K562 (cell line): ENCODE results near the genes RTF1 and MAPKBP1.

GRCh38 chr15:41116908-41117211, 780 bp upstream of the INO80 start:
- RAMPAGE, long total RNA = no peak
- RRBS = no CpG with 5 or more reads among the region's 6 CpGs
PRO-cap:
- standard = no peak
- CoPRO, capped RNA only, 2 experiments = no peak in any of the 2 experiments
- CoPRO, capped and uncapped RNA, 2 experiments = no peak in any of the 2 experiments
- CoPRO, uncapped RNA only, 2 experiments = no peak in any of the 2 experiments
CAGE:
- cytosol, long polyA plus RNA = no peak
- long polyA plus RNA = no peak
- nucleolus, long total RNA = no peak
- nucleus, long polyA plus RNA = no peak

- RAMPAGE, long total RNA = start-site peak on the minus strand at chr15:41416962-41417003, 24 and 63 reads in 2 replicates; start-site peak on the plus strand at chr15:41417131-41417178, 1,217 and 315 reads in 2 replicates
- RRBS = 2% methylated on average over 19 of the region's 95 CpGs
PRO-cap:
- standard = bidirectional peak, plus-strand start at chr15:41417132, minus-strand start at chr15:41416991
- CoPRO, capped RNA only, 2 experiments = peak in 2 of 2 experiments; most common plus-strand start chr15:41417163 (in 2); most common minus-strand start chr15:41416773 (in 1)
- CoPRO, capped and uncapped RNA, 2 experiments = peak in 2 of 2 experiments; most common plus-strand start chr15:41417163 (in 1); most common minus-strand start chr15:41416962 (in 1)
- CoPRO, uncapped RNA only, 2 experiments = peak in 1 of 2 experiments; most common plus-strand start chr15:41416844 (in 1); most common minus-strand start chr15:41416798 (in 1)
CAGE:
- cytosol, long polyA plus RNA = start-site peak on the plus strand at chr15:41417104-41417228, 61 and 485 reads in 2 replicates
- long polyA plus RNA = start-site peak on the plus strand at chr15:41417187-41417307, 68 and 93 reads in 2 replicates
- nucleolus, long total RNA = no peak
- nucleus, long polyA plus RNA = start-site peak on the plus strand at chr15:41417104-41417249, 310 and 408 reads in 2 replicates
Observed at GRCh38 chr15:41416320-41417531, at the start of gene RTF1. Gene RTF1, plus strand, starts transcription at chr15:41417095.

DNA sequence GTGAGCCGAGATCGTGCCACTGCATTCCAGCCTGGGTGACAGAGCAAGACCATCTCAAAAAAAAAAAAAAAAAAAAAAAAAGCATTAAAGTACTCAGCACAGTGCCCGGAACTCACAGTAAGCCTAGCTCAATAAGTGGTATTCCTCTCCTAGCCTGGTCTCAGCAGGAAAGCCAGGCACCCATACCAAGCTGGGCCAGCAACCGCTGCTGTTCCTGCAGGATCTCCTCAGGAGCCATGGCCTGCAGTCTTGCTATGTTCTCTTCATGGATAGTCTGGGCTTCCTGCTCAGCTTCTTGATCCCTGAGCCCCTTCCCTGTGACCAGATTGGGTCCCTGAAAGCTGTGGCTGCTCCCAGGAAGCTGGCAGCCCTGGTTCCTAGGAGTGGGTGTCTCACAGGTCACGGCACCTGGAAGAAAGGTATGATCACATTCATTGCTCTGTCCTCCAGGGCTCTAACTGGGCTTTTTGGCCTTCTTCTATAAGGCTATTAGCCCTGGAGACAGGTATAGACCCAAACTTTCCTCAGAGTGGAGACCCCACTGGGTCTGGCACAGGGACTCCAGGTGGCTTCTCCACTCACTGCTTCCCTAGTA, 9.4 kb downstream of the RPAP1 start:
- RAMPAGE, long total RNA = no peak
- RRBS = no CpG with 5 or more reads among the region's 5 CpGs
PRO-cap:
- standard = no peak
- CoPRO, capped RNA only, 2 experiments = no peak in any of the 2 experiments
- CoPRO, capped and uncapped RNA, 2 experiments = no peak in any of the 2 experiments
- CoPRO, uncapped RNA only, 2 experiments = no peak in any of the 2 experiments
CAGE:
- cytosol, long polyA plus RNA = no peak
- long polyA plus RNA = no peak
- nucleolus, long total RNA = no peak
- nucleus, long polyA plus RNA = no peak

- RAMPAGE, long total RNA = no peak
- RRBS = no CpG with 5 or more reads among the region's 7 CpGs
PRO-cap:
- standard = no peak
- CoPRO, capped RNA only, 2 experiments = no peak in any of the 2 experiments
- CoPRO, capped and uncapped RNA, 2 experiments = no peak in any of the 2 experiments
- CoPRO, uncapped RNA only, 2 experiments = no peak in any of the 2 experiments
CAGE:
- cytosol, long polyA plus RNA = no peak
- long polyA plus RNA = no peak
- nucleolus, long total RNA = no peak
- nucleus, long polyA plus RNA = no peak
Observed at GRCh38 chr15:41557620-41558383, 1.2 kb upstream of the TYRO3 start.

- RAMPAGE, long total RNA = no peak
- RRBS = 43% methylated on average over 8 of the region's 14 CpGs
PRO-cap:
- standard = no peak
- CoPRO, capped RNA only, 2 experiments = no peak in any of the 2 experiments
- CoPRO, capped and uncapped RNA, 2 experiments = no peak in any of the 2 experiments
- CoPRO, uncapped RNA only, 2 experiments = no peak in any of the 2 experiments
CAGE:
- cytosol, long polyA plus RNA = no peak
- long polyA plus RNA = no peak
- nucleolus, long total RNA = no peak
- nucleus, long polyA plus RNA = no peak
Observed at GRCh38 chr15:41659974-41660230, 100.9 kb downstream of the TYRO3 start.

DNA sequence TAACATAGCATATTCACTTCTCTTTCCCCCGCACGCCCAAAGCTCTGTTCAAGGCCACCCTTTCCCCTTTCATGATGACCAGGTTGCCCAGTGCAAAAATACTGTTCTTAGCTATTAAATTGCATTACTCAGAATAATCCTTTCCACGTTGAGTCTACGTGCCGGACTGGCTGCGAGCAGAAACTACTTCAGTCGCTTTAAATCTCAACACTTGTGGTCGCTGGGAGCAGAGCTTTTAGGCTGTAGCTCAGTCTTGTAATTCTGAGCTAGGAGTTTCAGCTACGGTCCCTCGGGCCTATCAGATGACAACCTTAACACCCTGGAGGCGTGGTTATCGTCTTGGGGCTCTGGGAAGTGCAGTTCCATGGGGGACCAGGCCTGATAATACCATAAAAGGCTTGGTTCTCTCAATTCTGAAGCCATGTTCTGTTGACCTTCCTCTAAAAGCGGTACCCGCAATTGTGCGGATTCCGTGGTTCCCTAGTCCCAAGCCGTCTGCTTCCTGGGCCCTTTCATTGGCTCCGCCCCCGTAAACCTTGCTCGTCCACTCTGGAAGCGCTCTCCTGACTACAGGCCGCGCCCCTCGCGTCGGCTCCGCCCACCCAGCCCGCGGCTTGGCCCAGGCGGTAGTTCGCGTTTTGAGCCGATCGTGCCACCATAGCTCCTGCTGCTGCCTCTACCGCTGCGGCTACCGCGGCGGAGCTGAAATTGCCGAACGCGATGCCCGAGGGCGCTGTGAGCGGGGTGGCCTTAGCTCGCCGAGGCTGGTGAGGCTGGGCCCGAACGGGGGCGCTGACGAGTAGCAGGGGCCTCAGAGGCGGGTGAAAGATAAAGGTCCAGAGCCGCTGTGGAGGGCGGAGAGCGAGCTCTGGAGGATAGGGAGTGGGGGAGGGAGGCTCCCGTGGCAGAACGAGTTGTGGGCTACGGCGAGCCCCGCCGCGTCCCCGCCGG, at the start of gene MAPKBP1:
Gene MAPKBP1, plus strand, starts transcription at position 641 of the 951 bp plus-strand sequence.
- RAMPAGE, long total RNA = no peak
- RRBS = no CpG with 5 or more reads among the region's 64 CpGs
PRO-cap:
- standard = bidirectional peak, plus-strand start at position 204 of the sequence, minus-strand start at position 263 of the sequence; bidirectional peak, plus-strand start at position 629 of the sequence, minus-strand start at position 463 of the sequence
- CoPRO, capped RNA only, 2 experiments = peak in 2 of 2 experiments; most common plus-strand start position 658 of the sequence (in 2); most common minus-strand start position 463 of the sequence (in 2)
- CoPRO, capped and uncapped RNA, 2 experiments = peak in 2 of 2 experiments; most common plus-strand start position 537 of the sequence (in 1); most common minus-strand start position 463 of the sequence (in 2)
- CoPRO, uncapped RNA only, 2 experiments = peak in 2 of 2 experiments; most common plus-strand start position 258 of the sequence (in 2); most common minus-strand start position 166 of the sequence (in 1)
CAGE:
- cytosol, long polyA plus RNA = no peak
- long polyA plus RNA = no peak
- nucleolus, long total RNA = no peak
- nucleus, long polyA plus RNA = start-site peak on the plus strand centred at position 636 of the sequence, 79 bp wide, 102 and 101 reads in 2 replicates

DNA sequence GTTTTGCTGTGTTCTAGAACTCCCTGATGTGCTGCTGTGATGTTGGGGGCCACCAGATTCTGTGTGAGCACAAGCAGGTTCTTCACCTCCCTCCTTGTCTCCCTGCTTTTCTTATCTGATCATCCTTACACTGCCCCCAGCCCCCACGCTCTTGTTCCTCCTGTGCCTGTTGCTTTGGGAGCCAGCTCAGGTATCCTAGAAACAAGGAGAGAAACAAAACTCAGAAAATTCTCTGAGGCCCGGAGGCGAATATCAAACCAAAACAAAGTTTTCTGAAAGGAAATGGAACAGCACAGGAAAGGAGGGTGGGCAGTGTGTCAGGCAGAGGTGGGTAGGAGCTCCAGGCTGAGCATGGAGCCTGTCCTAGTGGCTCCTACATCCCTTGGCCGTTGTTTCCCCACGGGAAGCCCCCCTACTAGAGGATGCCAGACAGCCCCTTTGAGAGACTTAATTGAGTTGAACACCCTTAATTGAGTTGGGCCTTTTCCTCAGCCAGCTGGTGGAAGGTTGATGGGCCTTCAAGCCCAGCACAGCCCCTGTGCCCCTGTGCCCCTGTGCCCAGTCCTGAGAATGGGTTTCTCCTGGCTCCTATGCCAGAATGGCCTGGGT, 22.9 kb upstream of the JMJD7 start:
- RAMPAGE, long total RNA = no peak
- RRBS = no CpG with 5 or more reads among the region's 5 CpGs
PRO-cap:
- standard = no peak
- CoPRO, capped RNA only, 2 experiments = no peak in any of the 2 experiments
- CoPRO, capped and uncapped RNA, 2 experiments = no peak in any of the 2 experiments
- CoPRO, uncapped RNA only, 2 experiments = no peak in any of the 2 experiments
CAGE:
- cytosol, long polyA plus RNA = no peak
- long polyA plus RNA = no peak
- nucleolus, long total RNA = no peak
- nucleus, long polyA plus RNA = no peak

- RAMPAGE, long total RNA = no peak
- RRBS = no CpG with 5 or more reads among the region's 10 CpGs
PRO-cap:
- standard = no peak
- CoPRO, capped RNA only, 2 experiments = no peak in any of the 2 experiments
- CoPRO, capped and uncapped RNA, 2 experiments = no peak in any of the 2 experiments
- CoPRO, uncapped RNA only, 2 experiments = no peak in any of the 2 experiments
CAGE:
- cytosol, long polyA plus RNA = no peak
- long polyA plus RNA = no peak
- nucleolus, long total RNA = no peak
- nucleus, long polyA plus RNA = no peak
Observed at GRCh38 chr15:41858151-41858640, 19.5 kb downstream of the PLA2G4B start.

DNA sequence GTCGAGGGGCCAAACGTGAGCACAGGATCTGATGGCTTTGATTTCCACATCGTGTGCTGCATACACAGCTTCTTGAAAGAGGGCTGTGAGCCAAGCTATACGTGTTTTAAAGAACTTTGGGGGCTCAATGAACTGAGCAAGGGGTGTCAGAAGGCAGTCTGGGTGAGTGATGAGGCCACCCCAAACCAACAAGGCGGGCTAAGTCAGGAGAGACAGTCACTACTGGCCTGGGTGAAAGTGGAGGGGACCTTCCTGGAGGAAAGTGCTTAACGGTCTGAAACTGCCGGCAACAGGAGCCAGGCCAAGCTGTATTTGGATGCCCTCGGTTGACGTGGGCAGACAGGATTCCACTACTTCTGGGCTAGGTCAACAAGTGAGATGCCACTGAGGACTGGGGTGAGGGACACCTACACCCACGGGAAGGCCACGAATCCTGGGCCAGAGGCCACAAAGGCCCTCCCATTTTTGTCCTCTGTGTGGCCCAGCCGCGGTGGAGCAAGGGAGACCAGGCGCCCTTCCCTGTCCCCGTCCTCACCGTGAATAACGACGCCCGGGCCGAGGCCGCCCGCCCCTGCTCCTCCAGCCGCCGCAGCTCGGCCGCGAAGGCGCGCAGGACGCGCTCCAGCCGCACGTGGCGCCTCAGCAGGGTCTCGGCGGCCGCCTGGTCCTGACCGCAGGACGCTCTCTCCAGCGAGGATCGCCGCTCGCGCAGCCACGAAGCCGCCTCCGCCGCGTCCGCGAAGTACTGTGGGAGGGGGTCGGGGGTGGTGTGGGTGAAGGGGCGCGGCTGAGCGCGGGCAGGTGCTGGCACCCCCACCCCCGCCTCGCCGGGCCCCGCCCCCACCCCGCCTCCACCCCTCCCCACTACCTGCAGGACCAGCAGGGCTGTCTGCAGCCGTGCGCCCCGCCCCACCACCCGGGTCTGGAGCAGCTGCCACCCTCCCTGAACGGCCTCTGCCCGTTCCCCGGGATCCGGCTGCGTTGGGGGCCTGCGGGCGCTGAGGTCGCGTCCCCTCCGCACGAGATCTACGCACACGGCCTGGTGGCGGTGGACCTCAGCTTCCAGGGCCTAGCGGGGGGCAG, 12.1 kb downstream of the SPTBN5 start:
- RAMPAGE, long total RNA = no peak
- RRBS = 26% methylated on average over 10 of the region's 80 CpGs
PRO-cap:
- standard = no peak
- CoPRO, capped RNA only, 2 experiments = no peak in any of the 2 experiments
- CoPRO, capped and uncapped RNA, 2 experiments = no peak in any of the 2 experiments
- CoPRO, uncapped RNA only, 2 experiments = no peak in any of the 2 experiments
CAGE:
- cytosol, long polyA plus RNA = no peak
- long polyA plus RNA = no peak
- nucleolus, long total RNA = no peak
- nucleus, long polyA plus RNA = no peak

GRCh38 chr15:41894648-41895967, 1.3 kb upstream of the SPTBN5 start:
- RAMPAGE, long total RNA = no peak
- RRBS = no CpG with 5 or more reads among the region's 40 CpGs
PRO-cap:
- standard = no peak
- CoPRO, capped RNA only, 2 experiments = no peak in any of the 2 experiments
- CoPRO, capped and uncapped RNA, 2 experiments = no peak in any of the 2 experiments
- CoPRO, uncapped RNA only, 2 experiments = no peak in any of the 2 experiments
CAGE:
- cytosol, long polyA plus RNA = no peak
- long polyA plus RNA = no peak
- nucleolus, long total RNA = no peak
- nucleus, long polyA plus RNA = no peak

- RAMPAGE, long total RNA = no peak
- RRBS = no CpG with 5 or more reads among the region's 4 CpGs
PRO-cap:
- standard = no peak
- CoPRO, capped RNA only, 2 experiments = no peak in any of the 2 experiments
- CoPRO, capped and uncapped RNA, 2 experiments = no peak in any of the 2 experiments
- CoPRO, uncapped RNA only, 2 experiments = no peak in any of the 2 experiments
CAGE:
- cytosol, long polyA plus RNA = no peak
- long polyA plus RNA = no peak
- nucleolus, long total RNA = no peak
- nucleus, long polyA plus RNA = no peak
Observed at GRCh38 chr15:41899958-41900505, 6.2 kb upstream of the SPTBN5 start.

GRCh38 chr15:41917727-41918376, 24.0 kb upstream of the SPTBN5 start:
- RAMPAGE, long total RNA = no peak
- RRBS = no CpG with 5 or more reads among the region's 11 CpGs
PRO-cap:
- standard = no peak
- CoPRO, capped RNA only, 2 experiments = no peak in any of the 2 experiments
- CoPRO, capped and uncapped RNA, 2 experiments = no peak in any of the 2 experiments
- CoPRO, uncapped RNA only, 2 experiments = no peak in any of the 2 experiments
CAGE:
- cytosol, long polyA plus RNA = no peak
- long polyA plus RNA = no peak
- nucleolus, long total RNA = no peak
- nucleus, long polyA plus RNA = no peak

GRCh38 chr15:41920997-41921628, 27.3 kb upstream of the SPTBN5 start:
- RAMPAGE, long total RNA = no peak
- RRBS = no CpG with 5 or more reads among the region's 11 CpGs
PRO-cap:
- standard = no peak
- CoPRO, capped RNA only, 2 experiments = no peak in any of the 2 experiments
- CoPRO, capped and uncapped RNA, 2 experiments = no peak in any of the 2 experiments
- CoPRO, uncapped RNA only, 2 experiments = no peak in any of the 2 experiments
CAGE:
- cytosol, long polyA plus RNA = no peak
- long polyA plus RNA = no peak
- nucleolus, long total RNA = no peak
- nucleus, long polyA plus RNA = no peak

DNA sequence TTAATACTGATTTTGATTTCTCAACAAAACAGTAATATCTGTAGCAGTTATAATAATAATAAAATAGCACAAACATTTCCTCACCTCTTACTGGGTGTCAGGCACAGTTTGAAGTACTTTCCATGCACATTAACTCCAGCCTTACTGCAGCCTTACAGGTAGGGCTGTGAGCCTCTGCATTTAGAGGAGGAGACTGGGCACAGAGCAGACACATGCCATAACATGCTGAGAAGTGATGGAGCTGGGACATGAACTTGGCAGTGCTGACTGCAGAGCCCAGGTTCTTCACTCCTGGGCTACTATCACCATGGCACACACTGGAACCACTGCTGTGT, 25.5 kb downstream of the EHD4 start:
- RAMPAGE, long total RNA = no peak
PRO-cap:
- standard = no peak
- CoPRO, capped RNA only, 2 experiments = no peak in any of the 2 experiments
- CoPRO, capped and uncapped RNA, 2 experiments = no peak in any of the 2 experiments
- CoPRO, uncapped RNA only, 2 experiments = no peak in any of the 2 experiments
CAGE:
- cytosol, long polyA plus RNA = no peak
- long polyA plus RNA = no peak
- nucleolus, long total RNA = no peak
- nucleus, long polyA plus RNA = no peak

GRCh38 chr15:41951422-41951878, 20.9 kb downstream of the EHD4 start:
- RAMPAGE, long total RNA = no peak
- RRBS = no CpG with 5 or more reads among the region's 2 CpGs
PRO-cap:
- standard = no peak
- CoPRO, capped RNA only, 2 experiments = no peak in any of the 2 experiments
- CoPRO, capped and uncapped RNA, 2 experiments = no peak in any of the 2 experiments
- CoPRO, uncapped RNA only, 2 experiments = no peak in any of the 2 experiments
CAGE:
- cytosol, long polyA plus RNA = no peak
- long polyA plus RNA = no peak
- nucleolus, long total RNA = no peak
- nucleus, long polyA plus RNA = no peak

- RAMPAGE, long total RNA = no peak
- RRBS = no CpG with 5 or more reads among the region's 5 CpGs
PRO-cap:
- standard = no peak
- CoPRO, capped RNA only, 2 experiments = no peak in any of the 2 experiments
- CoPRO, capped and uncapped RNA, 2 experiments = no peak in any of the 2 experiments
- CoPRO, uncapped RNA only, 2 experiments = no peak in any of the 2 experiments
CAGE:
- cytosol, long polyA plus RNA = no peak
- long polyA plus RNA = no peak
- nucleolus, long total RNA = no peak
- nucleus, long polyA plus RNA = no peak
Observed at GRCh38 chr15:41969543-41970704, 2.4 kb downstream of the EHD4 start.

DNA sequence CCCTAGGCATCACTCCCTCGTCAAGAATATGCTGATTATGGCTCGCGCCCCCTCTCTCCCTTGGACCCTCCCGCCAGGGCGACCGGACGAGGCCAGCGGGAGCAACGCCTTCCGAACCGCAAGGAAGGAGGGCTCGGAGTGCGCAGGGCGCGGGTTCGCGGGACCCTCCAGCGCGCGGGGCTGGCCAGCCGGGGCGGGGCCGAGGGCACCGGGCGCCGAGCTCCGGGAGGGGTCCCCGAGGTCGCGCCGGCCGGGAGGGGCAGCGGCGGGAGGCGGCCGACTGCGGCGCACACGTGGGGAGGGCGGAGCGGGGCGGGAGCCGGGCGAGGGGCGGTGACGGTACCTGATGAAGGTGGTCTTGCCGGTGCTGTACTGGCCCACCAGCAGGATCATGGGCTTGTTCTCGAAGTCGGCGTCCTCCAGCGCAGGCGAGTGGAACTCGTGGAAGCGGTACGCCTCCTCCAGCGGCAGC, 405 bp downstream of the EHD4 start:
- RAMPAGE, long total RNA = no peak
- RRBS = 3% methylated on average over 12 of the region's 56 CpGs
PRO-cap:
- standard = bidirectional peak, plus-strand start at position 305 of the sequence, minus-strand start at position 123 of the sequence
- CoPRO, capped RNA only, 2 experiments = no peak in any of the 2 experiments
- CoPRO, capped and uncapped RNA, 2 experiments = no peak in any of the 2 experiments
- CoPRO, uncapped RNA only, 2 experiments = no peak in any of the 2 experiments
CAGE:
- cytosol, long polyA plus RNA = no peak
- long polyA plus RNA = no peak
- nucleolus, long total RNA = no peak
- nucleus, long polyA plus RNA = no peak